Skin of body (tissue), 2 donors: ENCODE results near the genes NR4A3, PLPPR1 and ALDOB.

- RAMPAGE, long total RNA = no peak
Observed at GRCh38 chr9:98973453-98974093, 29.9 kb downstream of the COL15A1 start.

- RAMPAGE, long total RNA = no peak
Observed at GRCh38 chr9:99071169-99071916, 33.6 kb upstream of the TGFBR1 start.

DNA sequence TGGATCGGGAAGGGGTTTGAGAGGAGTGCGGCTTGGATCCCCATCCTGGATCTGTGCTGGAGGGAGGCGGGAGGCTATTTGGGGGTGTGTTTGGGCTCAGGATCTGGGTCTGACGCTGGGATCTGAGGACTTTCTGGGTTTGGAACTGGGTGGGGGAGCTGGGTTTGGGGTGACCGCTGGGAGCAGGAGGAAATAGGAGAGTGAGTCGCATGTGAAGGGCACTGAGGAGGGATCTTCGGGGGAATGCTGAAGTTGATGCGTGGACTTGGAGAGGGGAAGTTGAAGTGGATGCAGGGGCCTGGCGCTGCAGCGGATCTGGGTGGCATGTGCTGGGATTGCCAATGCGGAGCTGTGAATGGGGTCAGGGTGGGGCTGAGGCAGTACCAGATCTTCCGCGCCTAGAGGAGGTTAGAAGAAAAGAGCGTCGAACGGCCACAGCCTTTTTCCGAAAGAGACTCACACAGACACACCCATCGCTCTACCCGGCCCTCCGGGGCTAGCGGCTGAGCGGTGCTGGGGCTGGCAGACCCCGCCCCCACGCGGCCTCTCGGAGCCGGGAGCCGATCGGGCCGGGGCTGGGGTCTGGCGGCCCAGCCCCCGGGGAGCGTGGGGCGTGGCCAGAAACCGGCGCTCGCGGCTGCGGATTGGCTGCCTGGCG lies 464 bp upstream of the TGFBR1 start:
- RAMPAGE, long total RNA = no peak

DNA sequence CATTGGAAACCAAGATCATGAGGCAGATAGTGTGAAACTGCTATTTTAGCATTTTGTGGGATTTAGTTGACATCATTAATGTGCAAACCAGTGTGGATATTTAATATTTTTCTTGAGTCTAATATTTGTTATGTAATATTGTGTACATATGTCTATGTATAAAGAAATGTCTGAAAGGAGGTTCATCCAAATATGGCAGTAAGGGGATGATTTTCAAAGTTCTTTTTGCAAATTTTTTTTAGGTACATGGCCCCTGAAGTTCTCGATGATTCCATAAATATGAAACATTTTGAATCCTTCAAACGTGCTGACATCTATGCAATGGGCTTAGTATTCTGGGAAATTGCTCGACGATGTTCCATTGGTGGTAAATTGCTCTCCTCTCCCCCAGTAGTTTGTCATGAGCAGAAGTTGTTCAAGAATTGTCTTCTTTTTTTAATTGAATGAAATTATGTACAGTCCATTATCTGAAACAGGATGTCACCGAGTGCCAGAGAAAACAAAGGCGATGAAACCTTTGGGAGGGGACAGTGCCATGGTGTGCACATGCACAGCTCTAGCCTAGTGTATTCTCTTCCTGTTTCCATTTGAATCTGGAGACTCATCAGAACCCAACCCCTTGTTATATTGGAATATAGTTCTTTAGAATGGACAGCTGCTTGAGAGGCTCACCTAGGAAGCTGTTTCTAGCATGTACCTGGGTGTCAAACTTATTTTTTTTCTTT lies 41.5 kb downstream of the TGFBR1 start:
- RAMPAGE, long total RNA = no peak

- RAMPAGE, long total RNA = no peak
Observed at GRCh38 chr9:99181675-99182202, 40.0 kb downstream of the ALG2 start.

- RAMPAGE, long total RNA = no peak
Observed at GRCh38 chr9:99184215-99185017, 37.3 kb downstream of the ALG2 start.

DNA sequence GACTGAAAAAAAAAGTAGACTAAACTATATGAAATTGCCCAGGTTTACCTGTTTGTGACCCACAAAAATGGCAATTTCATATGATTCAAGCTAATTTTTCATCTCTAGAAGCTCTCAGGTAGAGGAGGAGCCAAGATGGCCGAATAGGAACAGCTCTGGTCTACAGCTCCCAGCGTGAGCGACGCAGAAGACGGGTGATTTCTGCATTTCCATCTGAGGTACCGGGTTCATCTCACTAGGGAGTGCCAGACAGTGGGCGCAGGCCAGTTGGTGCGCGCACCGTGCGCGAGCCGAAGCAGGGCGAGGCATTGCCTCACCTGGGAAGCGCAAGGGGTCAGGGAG lies 276.5 kb downstream of the SEC61B start:
- RAMPAGE, long total RNA = no peak

DNA sequence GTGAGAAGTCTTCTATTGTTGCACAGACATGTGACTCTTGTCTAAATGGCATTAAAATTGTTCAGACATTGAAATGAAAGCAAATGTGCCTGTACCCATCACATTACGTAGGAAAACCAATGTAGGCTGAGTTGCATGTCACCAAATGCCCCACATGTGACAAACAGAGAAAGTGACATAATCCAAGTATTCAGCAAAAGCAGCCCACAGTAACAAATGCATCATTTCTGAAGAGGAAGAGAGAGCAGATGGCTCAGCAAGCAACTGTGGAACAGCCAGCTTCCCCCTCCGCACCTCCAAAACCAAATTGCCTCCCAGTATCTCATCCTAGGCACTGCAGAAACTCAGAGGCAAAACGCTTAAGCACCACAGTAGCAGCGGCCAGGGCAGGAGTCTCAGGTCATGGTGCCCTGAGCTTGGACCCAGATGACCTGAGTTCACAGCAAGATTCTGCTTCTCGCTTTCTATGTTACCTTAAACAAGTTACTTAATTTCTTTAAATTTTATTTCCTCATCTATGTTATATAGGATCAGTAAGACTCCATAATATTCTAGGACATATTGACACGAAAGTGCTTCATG lies 161.3 kb upstream of the NR4A3 start:
- RAMPAGE, long total RNA = no peak

DNA sequence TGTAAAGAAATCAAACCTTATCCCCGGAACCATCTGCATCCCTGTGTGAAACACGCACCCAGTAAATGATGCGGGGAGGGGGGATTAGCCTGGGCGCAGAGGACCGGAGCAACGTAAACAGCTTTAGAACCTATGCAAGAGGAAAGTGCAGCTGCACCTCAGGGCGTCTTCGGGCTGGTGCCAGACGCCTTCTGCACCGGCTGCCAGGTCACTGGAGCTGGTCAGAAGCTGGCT lies 593 bp upstream of the NR4A3 start:
- RAMPAGE, long total RNA = no peak

DNA sequence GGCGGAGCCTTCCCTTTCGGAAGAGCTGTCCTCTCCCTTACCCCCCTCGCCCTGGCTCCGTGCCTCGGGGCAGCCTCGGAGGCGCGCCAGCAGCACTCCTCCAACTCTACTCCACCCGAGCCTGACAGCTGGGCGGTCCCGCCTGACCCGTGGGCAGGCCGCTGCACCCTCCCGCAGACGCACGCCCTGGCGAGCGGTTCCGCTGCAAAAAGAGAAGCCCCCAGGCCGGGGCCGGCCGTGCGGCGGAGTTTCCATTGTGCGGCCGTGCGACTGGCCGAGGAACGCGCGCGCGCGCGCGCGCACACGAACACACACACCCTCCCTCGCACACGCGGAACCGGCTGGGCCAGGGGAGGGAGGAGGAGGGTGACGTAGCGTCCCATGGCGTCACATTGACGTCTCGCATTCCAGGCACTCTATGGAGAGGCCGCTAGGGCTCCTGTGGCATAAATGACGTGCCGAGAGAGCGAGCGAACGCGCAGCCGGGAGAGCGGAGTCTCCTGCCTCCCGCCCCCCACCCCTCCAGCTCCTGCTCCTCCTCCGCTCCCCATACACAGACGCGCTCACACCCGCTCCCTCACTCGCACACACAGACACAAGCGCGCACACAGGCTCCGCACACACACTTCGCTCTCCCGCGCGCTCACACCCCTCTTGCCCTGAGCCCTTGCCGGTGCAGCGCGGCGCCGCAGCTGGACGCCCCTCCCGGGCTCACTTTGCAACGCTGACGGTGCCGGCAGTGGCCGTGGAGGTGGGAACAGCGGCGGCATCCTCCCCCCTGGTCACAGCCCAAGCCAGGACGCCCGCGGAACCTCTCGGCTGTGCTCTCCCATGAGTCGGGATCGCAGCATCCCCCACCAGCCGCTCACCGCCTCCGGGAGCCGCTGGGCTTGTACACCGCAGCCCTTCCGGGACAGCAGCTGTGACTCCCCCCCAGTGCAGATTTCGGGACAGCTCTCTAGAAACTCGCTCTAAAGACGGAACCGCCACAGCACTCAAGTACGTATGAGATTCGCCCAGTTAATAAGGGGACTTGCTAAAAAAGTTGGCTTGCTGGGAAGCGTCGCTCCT lies at the start of gene NR4A3:
NR4A3 (plus strand) TSS at position 477 of the 1,071 bp plus-strand sequence.
- RAMPAGE, long total RNA = start-site peak on the plus strand centred at position 655 of the sequence, 508 bp wide, 49 and 14 reads in 2 replicates

- RAMPAGE, long total RNA = no peak
Observed at GRCh38 chr9:100009648-100010259, 89.0 kb downstream of the ERP44 start.

GRCh38 chr9:100097772-100098737 lies 745 bp downstream of the ERP44 start:
- RAMPAGE, long total RNA = no peak

- RAMPAGE, long total RNA = no peak
Observed at GRCh38 chr9:100197356-100197950, 98.4 kb downstream of the INVS start.

DNA sequence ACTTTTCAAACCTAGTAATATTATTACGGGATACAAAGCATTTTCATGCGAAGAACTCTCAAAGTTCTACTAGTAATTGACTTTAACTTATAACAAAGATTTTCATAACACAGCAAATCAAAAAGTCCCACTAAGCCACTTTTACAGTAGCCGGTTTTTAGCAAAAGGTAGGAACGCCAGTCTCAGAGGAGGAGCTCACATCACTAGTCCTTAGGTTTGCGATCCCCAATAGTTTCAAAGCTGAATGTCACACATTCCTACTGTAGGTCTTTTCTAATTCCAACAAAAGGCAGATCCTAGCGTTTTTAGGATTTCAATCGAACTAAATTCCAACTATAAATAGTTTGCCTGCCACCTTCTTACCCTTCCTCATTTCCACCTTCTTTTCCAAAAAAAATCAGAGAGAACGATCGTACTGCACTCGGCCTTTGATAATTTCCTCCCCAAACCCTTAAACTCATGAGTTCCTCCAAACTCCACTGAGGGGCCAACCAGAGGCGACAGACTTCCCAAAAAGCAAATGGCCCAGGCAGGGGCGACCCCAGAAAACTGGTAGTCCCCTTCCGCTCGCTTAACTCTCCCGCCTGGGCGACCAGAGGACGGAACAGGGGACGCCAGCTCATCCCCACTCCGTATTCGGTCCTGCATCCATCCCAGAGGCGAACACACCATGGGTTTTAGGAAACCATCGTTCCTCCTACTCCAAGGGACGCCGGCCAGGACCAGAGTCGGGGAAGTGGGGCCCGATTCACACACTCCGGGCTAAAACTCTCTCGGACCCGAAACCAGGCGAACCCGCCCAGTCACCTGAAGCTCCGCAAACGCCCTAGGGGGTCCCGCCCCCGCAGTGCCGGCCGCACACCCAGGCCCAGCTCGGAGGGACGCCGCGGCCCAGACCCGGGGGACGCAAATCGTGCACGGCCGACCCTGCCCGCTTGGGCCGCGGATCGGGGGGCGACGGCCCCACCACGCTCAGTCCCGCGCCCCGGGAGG lies 696 bp downstream of the TEX10 start:
- RAMPAGE, long total RNA = no peak

DNA sequence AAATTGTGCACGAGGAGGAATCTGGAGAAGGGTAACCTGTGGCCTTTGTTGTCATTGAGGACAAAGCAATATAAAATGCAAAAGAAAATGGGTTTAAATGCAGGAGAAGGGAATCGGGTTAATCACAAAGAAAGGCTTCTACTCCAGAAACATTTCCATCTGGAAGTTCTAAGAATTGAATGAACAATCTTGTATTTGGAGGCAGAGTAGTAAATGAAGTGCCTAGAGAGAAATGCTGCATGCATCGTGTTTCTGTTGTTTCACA lies 16.1 kb downstream of the CAVIN4 start:
- RAMPAGE, long total RNA = no peak

GRCh38 chr9:100598360-100599095 lies 20.6 kb downstream of the CAVIN4 start:
- RAMPAGE, long total RNA = no peak

GRCh38 chr9:101028416-101029453 lies at the start of gene PLPPR1:
Gene PLPPR1, plus strand, starts transcription at chr9:101028727.
- RAMPAGE, long total RNA = no peak

- RAMPAGE, long total RNA = no peak
Observed at GRCh38 chr9:101375291-101376128, 9.3 kb downstream of the BAAT start.

DNA sequence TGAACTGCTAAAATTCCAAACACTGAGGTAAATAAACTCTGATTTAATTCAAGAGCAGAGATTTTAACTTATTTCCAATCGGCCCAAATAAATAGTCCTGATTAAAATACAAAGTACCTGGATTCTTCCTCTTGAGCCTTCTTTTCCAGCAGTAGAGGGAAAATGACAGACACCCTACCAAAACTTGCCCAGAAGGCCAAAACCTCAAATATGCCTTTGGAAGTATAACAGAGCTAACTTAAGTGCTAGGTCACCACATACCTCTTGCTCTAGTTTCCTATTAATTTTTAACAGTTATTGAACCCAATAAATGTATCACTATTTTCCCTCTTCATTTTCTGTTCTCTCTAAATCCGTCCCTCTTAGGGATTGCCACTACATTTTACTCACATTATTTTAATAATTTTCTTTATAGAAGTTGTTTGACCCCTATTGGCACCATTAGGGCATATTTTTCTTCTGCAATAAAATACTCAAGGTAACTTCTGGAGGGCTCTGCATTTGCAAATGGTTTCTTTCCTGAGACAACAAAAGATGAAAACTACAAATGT lies 1.4 kb downstream of the BAAT start:
- RAMPAGE, long total RNA = no peak

- RAMPAGE, long total RNA = no peak
Observed at GRCh38 chr9:101435459-101436269, at the start of gene ALDOB. Gene ALDOB, minus strand, starts transcription at chr9:101435774.